Measurements from ENCODE around the genes TRMT2A and ZNF74.

- CAGE, long polyA plus RNA: no peak
- RRBS: no CpG with 5 or more reads among the region's 2 CpGs
Observed at GRCh38 chr22:19942152-19942346, 431 bp upstream of the TXNRD2 start.

DNA sequence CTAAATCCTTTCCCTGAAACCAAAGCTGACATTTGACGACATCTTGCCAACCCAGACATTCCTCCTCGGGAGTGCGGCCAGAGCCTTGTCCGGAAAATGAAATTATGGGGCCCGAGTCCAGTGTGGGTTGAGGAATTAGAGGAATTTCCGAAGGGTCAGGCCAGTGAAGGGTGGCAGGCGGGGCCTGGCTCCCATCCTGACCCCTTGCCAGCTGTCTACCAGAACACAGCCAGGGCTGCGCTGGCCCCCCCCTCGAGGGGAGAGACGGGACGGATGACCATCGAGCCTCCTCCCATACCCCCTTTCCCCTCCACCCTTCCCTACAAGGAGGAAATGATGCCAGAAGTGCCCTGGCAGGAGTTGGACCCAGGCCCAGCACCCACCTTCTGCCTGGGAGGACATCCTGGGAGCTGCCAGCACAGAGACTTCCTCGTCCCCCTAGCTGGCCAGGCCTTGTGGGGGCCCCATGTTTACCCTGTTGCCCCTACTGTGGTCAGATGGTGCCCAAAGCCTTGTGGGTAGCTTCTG, 21.0 kb downstream of the ARVCF start:
- CAGE, long polyA plus RNA: no peak
- RRBS: no CpG with 5 or more reads among the region's 13 CpGs

- CAGE, long polyA plus RNA: no peak
- RRBS: no CpG with 5 or more reads among the region's 25 CpGs
Observed at GRCh38 chr22:20023948-20024907, 3.3 kb downstream of the TANGO2 start.

DNA sequence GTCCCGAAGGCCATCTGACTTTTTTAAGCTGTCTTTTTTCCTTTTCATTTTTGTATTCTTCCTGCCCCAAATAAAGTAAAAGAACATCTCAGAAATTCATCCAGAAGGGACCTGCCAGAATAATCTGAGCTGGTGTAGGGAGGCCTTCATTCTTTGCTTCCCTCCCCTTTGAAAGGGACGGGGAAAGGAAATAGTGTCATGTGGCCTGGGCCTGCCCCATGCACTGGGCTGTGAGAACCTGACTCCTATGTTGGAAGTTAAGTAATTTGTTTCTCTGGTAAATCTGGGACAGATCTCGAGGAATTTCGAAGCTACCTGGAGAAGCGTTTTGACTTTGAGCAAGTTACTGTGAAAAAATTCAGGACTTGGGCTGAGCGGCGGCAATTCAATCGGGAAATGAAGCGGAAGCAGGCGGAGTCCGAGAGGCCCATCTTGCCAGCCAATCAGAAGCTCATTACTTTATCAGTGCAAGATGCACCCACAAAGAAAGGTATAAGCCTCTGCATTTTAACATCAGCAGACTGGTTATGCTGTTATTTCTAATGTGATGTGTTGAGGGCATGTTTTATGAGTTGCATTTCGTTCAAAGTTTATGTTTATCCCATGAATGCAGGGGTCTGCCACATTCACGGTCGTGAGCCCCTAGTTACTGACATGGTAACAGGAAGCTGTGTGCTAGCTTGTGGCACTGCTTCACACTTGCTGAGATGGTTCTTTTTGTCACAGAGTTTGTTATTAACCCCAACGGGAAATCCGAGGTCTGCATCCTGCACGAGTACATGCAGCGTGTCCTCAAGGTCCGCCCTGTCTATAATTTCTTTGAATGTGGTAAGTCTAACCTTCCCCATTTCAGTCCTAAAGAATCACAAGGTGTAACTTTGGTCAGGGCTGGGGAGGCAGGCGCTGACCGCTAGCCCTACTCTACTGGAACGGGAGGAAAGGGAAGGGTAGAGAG, 11.4 kb downstream of the DGCR8 start:
- CAGE, long polyA plus RNA: no peak
- RRBS: no CpG with 5 or more reads among the region's 22 CpGs

GRCh38 chr22:20107193-20107973, 8.5 kb upstream of the RANBP1 start:
- CAGE, long polyA plus RNA: no peak
- RRBS: 95% methylated on average over 3 of the region's 11 CpGs

GRCh38 chr22:20116690-20117861, at the start of gene TRMT2A:
TSS of gene TRMT2A (minus strand) at chr22:20117226.
- CAGE, long polyA plus RNA: start-site peak on the minus strand at chr22:20116977-20117010, 30 and 28 reads in 2 replicates; start-site peak on the minus strand at chr22:20117125-20117232, 230 and 149 reads in 2 replicates; start-site peak on the plus strand at chr22:20117488-20117561, 1,012 and 1,104 reads in 2 replicates
- RRBS: 5% methylated on average over 56 of the region's 139 CpGs

- CAGE, long polyA plus RNA: no peak
- RRBS: no CpG with 5 or more reads among the region's 29 CpGs
Observed at GRCh38 chr22:20126635-20127669, 4.7 kb upstream of the ZDHHC8 start.

GRCh38 chr22:20132273-20132782, 724 bp downstream of the ZDHHC8 start:
- CAGE, long polyA plus RNA: no peak
- RRBS: 4% methylated on average over 8 of the region's 19 CpGs

GRCh38 chr22:20242701-20243186, 25.4 kb downstream of the RTN4R start:
- CAGE, long polyA plus RNA: no peak
- RRBS: 93% methylated on average over 5 of the region's 20 CpGs

- CAGE, long polyA plus RNA: no peak
- RRBS: 2% methylated on average over 27 of the region's 80 CpGs
Observed at GRCh38 chr22:20393866-20394901, at the start of gene ZNF74. TSS of gene ZNF74 (plus strand) at chr22:20394151.

DNA sequence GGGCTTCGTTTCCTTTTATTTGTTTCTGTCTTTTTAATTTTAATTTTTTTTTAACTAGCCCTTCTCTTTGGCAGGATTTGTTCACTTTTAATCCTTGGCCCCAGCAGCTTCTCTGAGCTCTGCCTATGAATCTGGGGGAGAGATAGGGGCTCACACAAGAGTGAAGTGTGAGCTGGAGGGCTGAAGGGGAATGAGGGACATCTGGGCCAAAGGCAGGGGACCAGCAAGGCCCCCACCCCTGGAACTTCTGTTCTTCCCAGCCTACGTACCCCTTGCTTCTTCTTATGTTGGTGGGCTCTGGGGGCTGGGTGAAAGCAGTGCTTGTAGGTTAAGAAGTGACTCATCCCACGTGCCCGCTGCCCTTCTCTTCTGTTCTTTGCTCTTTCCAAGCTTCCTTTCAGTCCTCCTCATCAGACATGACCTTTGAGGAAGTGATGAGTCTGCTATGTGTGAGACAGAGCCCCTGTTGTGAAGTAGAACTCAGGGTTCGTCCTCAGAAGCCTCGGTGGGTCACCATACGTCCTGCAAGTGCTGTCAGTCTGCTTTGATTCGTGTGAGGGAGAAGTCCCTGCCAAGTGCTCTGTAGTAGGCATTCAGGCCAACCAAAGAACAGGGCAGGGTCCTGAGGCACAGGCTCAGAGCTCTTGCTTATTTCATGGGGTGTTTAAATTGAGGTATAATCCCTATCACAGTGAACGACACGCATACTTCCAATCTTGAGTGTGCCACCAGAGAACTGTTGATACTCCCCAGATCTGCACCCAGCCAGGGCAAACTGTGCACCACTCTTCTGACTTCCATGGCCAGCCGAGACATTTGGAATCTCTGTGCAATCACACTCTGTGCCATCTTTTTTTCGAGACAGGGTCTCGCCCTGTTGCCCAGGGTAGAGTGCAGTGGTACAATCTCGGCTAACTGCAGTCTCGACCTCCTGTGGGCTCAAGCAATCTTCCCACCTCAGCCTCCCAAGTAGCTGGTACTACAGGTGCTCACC, 12.8 kb downstream of the MED15 start:
- CAGE, long polyA plus RNA: no peak
- RRBS: no CpG with 5 or more reads among the region's 15 CpGs

- CAGE, long polyA plus RNA: no peak
- RRBS: no CpG with 5 or more reads among the region's 28 CpGs
Observed at GRCh38 chr22:20550768-20551902, 43.7 kb downstream of the MED15 start.

- CAGE, long polyA plus RNA: no peak
- RRBS: no CpG with 5 or more reads among the region's 13 CpGs
Observed at GRCh38 chr22:20555060-20555826, 47.8 kb downstream of the MED15 start.

- CAGE, long polyA plus RNA: no peak
- RRBS: 86% methylated on average over 4 of the region's 15 CpGs
Observed at GRCh38 chr22:20657019-20657752, 116.7 kb upstream of the SERPIND1 start.

DNA sequence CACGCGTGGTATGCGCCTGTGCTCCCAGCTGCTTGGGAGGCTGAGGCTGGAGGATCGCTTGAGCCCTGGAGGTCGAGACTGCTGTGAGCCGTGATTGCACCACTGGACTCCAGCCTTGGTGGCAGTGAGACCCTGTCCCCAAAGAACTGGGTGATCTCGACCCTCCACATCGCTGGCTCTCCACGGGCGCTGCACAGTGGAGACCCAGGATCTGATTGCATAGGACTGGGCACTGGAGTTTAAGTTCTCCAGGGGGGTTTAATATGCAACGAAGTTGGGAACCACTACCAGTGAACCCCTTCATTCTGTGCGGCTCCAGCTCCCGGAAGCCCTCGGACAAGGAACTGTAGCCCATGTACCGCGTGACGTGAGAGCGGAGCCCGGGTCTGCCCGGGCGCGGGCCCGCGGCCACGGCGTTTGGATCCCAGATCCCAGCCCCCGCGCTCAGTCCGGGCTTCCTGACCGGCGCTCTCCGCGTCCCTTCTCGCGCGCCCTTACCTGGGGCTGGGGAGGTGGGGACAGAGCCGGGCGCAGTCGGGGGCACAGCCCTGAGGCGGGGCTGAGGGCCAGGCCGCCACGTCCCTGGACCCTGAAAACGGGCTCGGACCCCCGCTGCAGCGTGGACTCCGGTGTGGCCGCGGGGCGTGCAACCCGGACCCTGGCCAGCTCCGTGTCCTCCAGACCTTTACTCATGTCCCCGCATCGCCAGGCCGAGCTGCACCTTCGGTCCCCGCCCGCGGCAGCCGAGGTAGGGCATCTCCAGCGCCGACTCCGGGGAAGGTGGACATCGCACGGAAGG, 10.1 kb upstream of the AIFM3 start:
- CAGE, long polyA plus RNA: no peak
- RRBS: 5% methylated on average over 37 of the region's 65 CpGs

GRCh38 chr22:20979788-20980423, 2.2 kb upstream of the LZTR1 start:
- CAGE, long polyA plus RNA: no peak
- RRBS: no CpG with 5 or more reads among the region's 18 CpGs

- CAGE, long polyA plus RNA: no peak
- RRBS: 1% methylated on average over 19 of the region's 68 CpGs
Observed at GRCh38 chr22:21001071-21001960, 602 bp downstream of the THAP7 start.

- CAGE, long polyA plus RNA: no peak
- RRBS: no CpG with 5 or more reads among the region's 17 CpGs
Observed at GRCh38 chr22:21102631-21103275, 57.0 kb downstream of the LRRC74B start.

DNA sequence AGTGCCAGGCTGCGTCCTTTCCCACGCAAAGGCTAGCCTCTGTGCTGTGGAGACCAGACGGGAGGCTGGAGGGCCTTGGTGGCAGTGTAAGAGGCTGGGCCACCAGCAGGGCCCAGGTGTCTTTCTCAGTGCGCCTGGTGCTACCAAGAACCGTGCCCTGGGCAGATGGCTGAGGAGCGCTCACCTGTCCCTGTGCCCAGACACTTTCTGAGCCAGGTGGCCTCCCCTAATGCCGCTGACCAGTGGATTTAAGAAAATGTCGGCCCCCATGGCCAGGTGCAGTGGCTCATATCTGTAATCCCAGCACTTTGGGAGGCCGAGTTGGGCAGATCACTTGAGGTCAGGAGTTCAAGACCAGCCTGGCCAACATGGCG, 11.4 kb upstream of the TMEM191C start:
- CAGE, long polyA plus RNA: no peak
- RRBS: no CpG with 5 or more reads among the region's 10 CpGs

GRCh38 chr22:21674464-21675153, 8.8 kb downstream of the PPIL2 start:
- CAGE, long polyA plus RNA: no peak
- RRBS: no CpG with 5 or more reads among the region's 12 CpGs

Data from AG04450 (cell line).